ENCODE data around the gene DHX29.

DNA sequence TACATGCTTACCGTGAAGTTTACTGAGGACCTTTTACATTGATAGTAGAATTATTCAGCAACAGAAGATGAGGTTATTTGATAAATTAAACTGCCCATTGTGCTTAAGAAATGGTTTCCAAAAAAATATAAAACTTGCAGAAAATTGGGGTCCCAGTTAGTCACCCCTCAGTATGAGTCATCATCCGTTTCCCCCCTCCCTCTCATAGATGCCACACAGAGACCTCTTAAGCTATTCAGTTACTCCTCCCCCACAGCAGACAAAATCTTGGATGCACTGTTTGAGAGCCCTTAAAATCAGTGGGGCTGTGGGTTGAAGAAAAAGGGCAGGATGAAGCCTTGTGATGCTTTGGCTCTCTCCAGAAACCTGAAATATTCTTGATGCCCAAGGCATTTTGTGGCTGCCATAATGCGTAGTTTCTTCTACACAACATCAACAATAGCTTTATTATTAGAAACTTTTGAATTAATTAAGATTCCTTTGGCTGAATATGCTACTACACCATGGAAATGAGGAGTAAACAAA is 133.7 kb downstream of the MRPS30 start:
- RRBS: no CpG with 5 or more reads among the region's 3 CpGs

- RRBS: 89% methylated on average over 27 of the region's 54 CpGs
These were observed 681 bp downstream of the HCN1 start for GRCh38 chr5:45695435-45695962.

- RRBS: no CpG with 5 or more reads among the region's 2 CpGs
These were observed 1.3 kb upstream of the PARP8 start for GRCh38 chr5:50665075-50665580.

GRCh38 chr5:52895819-52896482 is 93.2 kb upstream of the ITGA2 start:
- RRBS: no CpG with 5 or more reads among the region's 7 CpGs

DNA sequence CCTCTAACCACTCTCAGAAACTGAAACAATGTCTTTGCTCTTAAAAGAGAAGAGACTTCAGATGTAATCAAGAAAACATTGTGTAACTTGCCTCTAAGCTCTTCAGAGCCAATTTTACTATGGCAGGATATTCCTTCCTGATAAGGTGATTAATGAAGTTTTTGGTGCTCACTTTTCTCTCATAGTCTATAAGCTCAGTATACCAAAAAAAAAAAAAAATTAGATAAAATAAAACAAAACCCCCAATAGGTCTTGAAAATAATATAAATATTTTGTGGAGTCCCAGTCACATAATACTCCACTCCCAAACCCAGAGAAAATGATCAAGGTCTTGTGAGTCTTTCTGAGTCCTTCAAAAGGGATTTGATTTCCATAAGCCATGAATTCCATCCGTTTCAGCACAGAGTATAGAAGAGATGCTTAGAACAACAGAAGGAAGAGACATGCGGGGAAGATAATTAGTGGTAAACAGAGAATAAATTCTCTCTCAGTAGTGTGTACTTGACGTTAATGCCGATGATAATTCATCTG is 325.5 kb downstream of the NDUFS4 start:
- RRBS: no CpG with 5 or more reads among the region's 4 CpGs

DNA sequence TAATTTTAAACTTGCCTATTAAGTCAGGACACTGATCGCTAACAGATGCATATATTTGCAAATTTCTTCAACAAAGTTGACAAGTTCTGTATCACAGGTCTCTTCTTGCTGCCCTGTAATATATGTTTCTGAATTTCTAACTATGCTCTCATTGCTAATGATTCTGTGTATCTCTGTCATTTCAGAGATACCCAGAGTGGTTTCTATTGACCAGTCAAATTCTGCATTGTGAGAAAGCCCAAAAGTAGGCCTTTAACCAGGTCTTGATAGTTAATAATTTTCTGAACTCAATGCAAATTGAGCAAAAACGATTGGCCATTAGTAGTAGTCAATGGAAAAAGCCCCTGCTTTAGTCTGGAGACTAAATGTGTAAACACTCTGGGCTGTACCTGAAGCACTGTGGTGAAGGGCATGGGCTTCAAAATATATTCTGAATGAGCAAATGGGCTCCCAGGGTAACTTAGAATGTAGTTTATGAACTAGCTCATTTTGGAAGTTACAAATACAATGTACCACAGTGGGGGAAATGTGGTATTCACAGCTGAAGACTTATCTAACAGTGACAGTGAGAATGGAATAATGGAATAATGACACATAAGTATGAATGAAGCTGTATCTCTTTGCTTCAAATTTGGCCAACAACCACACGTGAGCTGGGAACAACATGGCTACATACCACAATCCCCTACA is 307.5 kb downstream of the ARL15 start:
- RRBS: no CpG with 5 or more reads among the region's 3 CpGs

DNA sequence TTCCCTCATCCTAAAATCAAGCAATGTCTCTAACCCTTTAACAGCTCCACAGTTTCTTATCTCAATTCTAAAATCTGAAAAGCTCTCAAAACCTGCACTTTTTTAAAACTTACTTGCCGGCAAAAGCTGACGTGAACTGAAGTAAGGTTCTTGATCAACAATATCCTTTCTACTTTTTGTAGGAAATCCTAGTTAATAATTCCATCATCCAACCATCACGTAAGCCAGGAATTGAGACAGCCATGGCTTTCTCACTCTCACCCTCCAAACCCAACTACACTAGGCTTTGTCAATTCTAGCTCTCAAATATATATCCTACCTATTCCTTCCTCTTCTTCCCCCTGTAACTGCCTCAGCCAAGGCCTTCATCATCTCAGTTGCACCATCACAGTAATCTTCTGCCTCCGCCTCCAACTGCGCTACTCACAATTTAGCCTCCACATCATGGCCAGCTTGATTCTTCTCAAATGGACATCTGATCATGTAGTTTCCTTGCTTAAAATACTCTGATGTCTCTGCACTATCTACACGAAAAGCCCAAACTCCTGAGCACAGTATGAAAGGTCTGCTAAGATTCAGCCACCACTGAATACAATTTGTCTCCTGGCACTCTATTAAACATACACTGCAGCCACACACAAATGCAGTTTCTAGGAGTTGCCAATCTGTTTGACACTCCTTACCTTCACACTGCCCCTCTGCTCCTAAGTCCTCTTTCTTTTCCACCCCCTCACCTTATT is 140.3 kb downstream of the ARL15 start:
- RRBS: no CpG with 5 or more reads among the region's 6 CpGs

DNA sequence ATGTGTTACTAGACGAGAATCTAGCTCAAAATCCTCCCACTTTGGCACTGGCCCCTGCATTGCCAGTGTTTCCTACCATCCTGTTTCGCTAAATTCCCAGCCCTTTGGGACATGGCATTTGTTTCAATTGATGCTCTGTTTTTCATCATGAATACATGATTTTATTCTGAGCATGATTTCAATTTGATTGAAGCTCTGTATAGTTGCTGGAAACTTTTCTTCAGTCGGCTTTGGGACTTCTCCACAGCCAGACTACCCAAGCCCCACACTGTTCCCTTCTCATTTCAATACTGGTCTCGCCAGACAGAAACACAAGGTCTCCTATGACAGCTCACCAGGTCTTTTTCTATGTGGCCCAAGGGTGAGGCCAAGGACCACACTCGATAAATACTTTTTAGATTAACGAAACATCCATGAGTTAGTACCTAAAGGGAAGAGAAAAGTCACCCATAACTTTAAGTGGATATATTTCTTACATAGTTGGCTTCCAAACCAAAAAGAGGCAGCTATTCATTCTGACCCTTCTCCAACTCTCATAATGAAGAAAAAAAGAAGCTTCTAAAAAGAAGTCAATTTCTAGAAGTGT is 132.2 kb downstream of the ARL15 start:
- RRBS: no CpG with 5 or more reads among the region's 6 CpGs

DNA sequence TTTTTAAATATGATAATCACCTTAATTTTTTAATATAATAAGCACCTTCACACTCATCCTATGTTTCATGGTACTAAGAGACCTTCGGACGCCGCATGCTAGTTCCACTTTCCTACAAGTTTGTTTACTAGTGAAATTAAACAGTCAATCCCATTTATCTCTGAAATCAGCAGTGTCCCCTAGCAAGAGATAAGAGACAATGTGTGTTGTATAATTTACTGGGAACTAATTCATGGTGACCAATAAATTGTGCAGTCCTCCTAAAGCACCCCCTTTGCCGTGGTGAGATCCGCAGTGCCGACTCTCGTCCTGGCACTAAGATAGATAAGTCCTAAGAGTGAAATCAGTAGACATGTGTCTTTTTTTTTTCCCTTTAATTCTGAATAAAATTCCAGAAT is 89.8 kb downstream of the ARL15 start:
- RRBS: no CpG with 5 or more reads among the region's 7 CpGs

- RRBS: no CpG with 5 or more reads among the region's 2 CpGs
These were observed 79.3 kb downstream of the ARL15 start for GRCh38 chr5:54230950-54231608.

GRCh38 chr5:54293800-54294649 is 16.3 kb downstream of the ARL15 start:
- RRBS: no CpG with 5 or more reads among the region's 11 CpGs

GRCh38 chr5:54313346-54314151 is 3.2 kb upstream of the ARL15 start:
- RRBS: no CpG with 5 or more reads among the region's 7 CpGs

- RRBS: no CpG with 5 or more reads among the region's 6 CpGs
These were observed 9.1 kb downstream of the SNX18 start for GRCh38 chr5:54526470-54527281.

DNA sequence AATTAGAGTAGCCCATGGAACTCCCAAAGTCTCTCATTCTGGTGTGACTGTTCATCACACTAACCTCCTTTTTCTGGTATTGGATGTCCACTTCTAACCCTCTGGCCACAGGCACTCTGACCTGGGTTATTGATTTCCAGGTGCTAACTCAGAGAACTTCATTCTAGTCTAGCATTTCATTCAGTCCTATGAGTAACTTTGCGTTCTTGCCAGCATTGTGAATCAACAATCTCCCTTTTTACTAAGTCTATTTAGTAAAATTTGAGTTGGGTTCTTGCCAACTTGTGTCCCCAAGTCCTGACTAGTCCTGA is 103.5 kb downstream of the SNX18 start:
- RRBS: no CpG with 5 or more reads among the region's 1 CpG

DNA sequence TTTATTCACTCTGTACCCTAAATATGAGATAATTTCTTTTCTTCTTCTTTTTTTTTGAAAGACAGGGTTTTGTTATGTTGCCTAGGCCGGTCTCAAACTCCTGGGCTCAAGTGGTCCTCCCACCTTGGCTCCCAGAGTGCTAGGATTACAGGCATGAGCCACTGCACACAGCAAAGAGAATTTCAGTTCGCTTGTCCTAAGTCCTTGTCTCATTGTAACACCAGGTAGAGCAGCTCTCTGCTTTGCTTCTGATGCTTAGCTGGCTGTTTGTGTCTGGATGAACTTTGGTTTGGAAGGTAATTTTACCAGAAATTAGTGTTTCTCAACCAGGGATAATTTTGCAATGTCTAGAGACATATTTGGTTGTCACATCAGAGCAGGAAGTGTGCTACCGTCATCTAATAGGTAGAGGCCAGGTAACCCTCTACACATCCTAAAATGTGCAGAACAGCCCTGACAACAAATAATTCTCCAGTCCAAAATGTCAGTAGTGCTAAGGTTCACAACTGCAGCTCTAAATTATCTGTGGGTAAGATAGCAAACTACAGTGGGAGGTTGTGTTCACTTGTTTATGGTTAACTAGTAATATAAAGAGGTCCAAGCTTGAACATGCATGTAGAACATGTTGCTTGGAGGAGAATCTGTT is 108.8 kb downstream of the SNX18 start:
- RRBS: no CpG with 5 or more reads among the region's 3 CpGs

DNA sequence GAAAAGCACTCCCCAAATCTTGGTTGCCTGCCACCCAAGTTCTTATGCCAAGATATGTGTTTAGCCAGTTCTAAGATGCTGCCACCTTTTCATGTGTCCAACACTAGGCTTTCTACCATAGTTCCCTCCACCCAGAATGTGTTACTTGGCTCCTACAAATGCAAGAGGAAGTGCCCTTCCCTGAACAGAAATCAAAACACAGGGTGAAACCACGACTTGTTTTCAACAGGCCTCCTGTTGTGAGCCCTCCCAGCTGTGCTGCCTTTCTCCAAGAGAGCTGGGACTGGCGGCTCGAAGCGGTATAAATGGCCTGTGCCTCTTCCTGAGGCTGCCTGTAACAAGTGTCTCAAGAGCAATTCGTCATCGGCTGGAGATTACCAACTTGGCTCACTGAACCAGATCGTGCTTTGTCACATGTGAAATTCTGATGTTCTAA is 129.1 kb downstream of the SNX18 start:
- RRBS: no CpG with 5 or more reads among the region's 7 CpGs

DNA sequence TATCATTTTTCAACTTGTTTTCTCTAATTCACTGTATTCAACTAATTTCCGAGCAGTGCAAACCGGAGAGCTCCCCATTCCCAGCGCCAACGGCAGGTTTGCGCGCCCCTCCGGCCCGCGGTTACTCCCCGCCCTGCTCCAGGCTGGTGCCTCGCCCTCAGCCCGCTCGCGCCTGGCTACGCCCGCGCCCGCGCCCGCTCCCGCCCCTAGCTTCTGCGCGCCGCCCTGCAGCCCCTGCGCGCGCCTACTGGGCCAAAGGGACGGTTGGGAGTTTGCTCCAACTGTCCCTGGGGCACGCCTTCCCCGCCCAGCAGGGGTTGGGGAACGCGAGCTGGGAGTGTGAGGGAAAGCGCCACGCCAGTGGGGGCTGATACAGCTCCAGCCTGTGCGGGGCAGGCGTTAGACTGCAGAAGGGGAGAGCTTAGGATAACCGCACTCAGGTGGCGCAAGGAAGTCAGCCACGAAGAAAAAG is 3.4 kb upstream of the CDC20B start:
- RRBS: 3% methylated on average over 6 of the region's 39 CpGs

- RRBS: 1% methylated on average over 9 of the region's 65 CpGs
These were observed at the start of gene DHX29 for GRCh38 chr5:55307139-55308208. DHX29 (minus strand) TSS chr5:55307694.

GRCh38 chr5:55424780-55425414 is 109.9 kb downstream of the PLPP1 start:
- RRBS: no CpG with 5 or more reads among the region's 2 CpGs

DNA sequence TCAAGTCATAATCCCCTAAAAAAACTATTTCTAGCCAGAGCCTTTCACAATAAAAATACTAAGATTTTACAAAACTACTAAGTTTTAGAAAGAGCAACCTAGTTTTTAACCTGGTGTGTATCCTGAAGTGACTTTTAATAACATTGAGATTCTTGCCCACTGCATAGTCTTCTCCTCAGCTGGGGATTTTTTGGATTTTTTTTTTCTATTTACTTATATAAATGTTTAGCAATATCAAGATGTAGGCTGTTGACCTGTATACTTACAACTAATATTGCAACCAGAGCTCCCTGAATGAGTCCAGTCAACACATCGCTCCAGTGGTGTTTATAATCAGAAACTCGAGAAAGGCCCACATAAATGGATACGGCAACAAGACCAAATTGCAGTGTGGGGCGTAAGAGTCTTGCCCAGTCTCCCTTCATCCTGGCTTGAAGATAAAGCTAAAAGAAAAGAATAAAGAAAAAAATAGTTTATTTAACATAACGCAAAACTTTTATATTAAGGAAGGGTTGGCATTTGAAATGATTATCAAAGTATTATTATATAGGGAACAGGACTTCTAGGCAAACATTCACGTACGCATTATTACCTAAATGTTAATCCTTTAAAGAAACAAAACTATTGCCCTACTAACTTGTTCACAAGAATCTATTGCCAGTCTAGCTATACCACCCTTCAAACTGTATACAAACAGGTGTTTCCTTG is 109.0 kb downstream of the PLPP1 start:
- RRBS: no CpG with 5 or more reads among the region's 7 CpGs

All from NB4 (cell line).